GM19239 (cell line): Measurements from ENCODE around the gene ROBO1.

DNA sequence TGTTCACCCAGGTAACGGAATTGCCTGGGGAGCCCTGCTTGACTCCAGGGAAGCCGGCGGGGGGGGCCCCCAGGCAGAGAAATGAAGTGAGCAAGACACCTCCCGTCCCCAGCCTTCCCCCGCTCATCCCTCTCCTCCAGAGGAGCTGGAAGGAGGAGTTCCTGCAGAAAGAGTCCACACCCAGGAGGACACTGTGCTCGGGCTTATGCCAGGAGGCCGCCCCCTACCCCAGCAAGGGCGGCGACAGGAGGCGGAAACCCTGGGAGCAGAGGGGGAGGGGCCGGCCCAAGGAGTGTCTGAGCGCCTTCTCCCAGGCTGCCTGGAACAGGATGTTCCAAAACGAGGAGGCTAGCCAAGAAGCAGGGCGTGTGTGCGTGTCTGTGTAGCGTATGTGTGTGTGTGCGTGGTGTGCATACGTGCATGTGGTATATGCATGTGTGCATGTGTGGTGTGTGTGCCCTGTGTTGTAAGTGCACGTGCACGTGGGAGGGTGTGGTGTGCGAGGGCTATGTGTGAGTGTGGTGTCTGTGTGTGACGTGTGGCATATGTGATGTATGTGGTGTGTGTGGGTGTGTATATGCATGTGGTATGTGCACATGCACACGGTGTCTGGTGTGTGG, 511.3 kb downstream of the SHQ1 start:
- RRBS = no CpG with 5 or more reads among the region's 23 CpGs

DNA sequence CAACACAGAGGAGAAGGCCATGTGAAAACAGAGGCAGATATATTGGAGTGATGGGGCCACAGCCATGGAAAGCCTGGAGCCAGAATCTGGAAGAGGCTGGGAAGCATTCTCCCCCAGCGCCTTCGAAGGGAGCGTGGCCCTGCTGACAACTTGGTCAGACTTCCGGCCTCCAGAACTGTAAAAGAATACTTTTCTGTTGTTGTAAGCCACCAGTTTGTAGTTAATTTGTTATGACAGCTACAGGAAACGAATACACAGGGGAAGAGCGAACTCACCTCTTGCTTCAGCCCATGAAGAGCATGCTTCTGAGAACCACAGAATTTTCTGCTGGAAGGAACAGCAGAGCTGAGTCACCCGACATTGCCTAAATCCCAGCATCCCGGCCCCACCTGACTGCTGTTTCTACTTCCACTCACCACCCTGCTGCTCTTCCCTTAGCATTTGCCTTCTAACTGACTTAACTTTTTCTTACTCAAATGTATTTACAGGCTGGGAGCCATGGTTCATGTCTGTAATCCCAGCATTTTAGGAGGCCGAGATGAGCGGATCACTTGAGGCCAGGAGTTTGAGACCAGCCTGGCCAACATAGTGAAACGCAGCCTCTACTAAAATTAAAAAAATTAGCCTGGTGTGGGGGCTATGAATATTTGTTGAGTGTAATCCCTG, 501.6 kb downstream of the SHQ1 start:
- RRBS = no CpG with 5 or more reads among the region's 11 CpGs

- RRBS = no CpG with 5 or more reads among the region's 3 CpGs
These were observed 434.3 kb downstream of the SHQ1 start for GRCh38 chr3:72413899-72414361.

DNA sequence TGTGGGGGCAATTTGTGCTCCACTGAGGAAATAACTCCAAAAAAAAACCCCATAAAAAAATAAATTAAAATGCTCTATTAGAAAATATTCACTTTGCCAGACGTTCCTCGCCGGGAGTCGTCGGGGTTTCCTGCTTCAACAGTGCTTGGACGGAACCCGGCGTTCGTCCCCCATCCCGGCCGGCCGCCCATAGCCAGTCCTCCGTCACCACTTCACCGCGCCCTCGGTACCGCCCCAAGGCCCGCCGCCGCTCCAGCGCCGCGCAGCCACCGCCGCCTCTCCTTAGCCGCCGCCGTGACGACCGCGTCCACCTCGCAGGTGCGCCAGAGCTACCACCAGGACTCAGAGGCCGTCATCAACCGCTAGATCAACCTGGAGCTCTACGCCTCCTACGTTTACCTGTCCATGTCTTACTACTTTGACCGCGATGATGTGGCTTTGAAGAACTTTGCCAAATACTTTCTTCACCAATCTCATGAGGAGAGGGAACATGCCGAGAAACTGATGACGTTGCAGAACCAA, 41.0 kb downstream of the GXYLT2 start:
- RRBS = 100% methylated on average over 3 of the region's 41 CpGs

- RRBS = no CpG with 5 or more reads among the region's 5 CpGs
These were observed 34.8 kb upstream of the PPP4R2 start for GRCh38 chr3:72961711-72962303.

- RRBS = no CpG with 5 or more reads among the region's 7 CpGs
These were observed 17.0 kb upstream of the PPP4R2 start for GRCh38 chr3:72979478-72980137.

DNA sequence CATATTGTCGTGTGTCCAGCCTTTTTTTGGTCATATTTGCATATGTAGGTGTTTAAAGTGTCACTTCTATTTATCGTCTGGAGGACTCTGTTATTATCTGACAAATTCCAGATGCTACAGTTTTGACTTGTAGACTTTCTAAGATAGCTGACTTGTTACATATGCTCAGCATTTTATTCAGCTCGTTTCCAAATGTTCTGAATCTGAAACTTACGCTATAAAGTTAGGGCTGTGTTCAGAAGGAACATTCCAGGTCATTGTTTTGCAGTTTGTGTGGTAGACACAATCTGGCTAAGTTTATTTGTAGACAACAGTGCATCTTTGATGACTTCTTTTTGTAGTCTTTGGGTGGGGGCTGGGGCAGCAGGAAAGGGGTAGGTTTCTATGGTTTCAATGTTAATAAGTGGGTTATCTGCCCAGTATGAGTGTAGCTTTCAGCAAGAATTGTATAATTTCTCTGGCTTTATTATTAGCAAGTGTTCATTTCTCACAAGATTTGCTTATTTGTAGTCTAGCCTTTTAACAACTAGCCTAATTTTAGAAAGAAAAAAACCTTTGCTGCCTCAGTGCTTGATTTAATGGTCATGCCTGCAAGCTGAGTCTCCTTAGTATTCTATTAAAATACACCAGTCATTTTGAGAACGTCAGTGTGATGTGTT, 2.1 kb downstream of the PPP4R2 start:
- RRBS = no CpG with 5 or more reads among the region's 5 CpGs

DNA sequence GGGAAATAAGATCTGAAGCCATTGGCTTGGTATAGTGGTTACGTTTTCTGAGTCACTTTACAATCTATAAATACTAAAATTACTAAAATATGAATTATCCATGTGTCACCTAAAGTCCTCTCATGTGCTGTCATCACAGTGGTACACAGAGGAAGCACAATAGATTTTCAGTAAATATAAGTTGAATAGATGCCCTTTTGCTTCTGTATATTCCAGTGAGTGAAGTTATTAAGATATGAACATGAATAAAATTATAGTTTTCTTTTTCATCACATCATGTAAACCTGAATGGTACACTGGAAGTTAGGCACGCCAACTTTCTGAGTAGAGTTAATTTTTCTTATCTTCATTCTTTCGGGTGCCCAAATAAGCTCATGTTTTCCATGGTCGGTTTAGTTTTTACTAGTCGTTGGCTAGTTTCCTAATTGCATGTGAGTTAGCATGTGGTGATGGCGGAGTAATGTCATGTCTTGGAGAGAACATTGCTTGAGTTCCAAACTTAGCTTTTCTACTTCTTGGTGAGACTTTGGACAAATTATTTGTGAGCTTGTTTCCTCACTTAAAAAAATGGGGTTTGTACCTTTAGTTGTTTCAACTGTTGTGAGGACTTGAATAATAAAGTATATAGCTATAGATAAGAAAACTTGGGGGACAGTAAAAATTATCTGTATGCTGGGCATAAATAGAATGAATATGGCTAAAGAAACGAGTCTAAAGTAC, 11.6 kb downstream of the PPP4R2 start:
- RRBS = no CpG with 5 or more reads among the region's 7 CpGs

GRCh38 chr3:73348027-73348265, 276.8 kb downstream of the PDZRN3 start:
- RRBS = no CpG with 5 or more reads among the region's 2 CpGs

GRCh38 chr3:73621103-73621912, 3.4 kb downstream of the PDZRN3 start:
- RRBS = no CpG with 5 or more reads among the region's 8 CpGs

- RRBS = 20% methylated on average over 1 of the region's 16 CpGs
These were observed 716 bp upstream of the PDZRN3 start for GRCh38 chr3:73625338-73625976.

GRCh38 chr3:74018473-74018982, 393.8 kb upstream of the PDZRN3 start:
- RRBS = no CpG with 5 or more reads among the region's 4 CpGs

GRCh38 chr3:74317899-74318375, 296.5 kb downstream of the CNTN3 start:
- RRBS = no CpG with 5 or more reads among the region's 9 CpGs

GRCh38 chr3:75422403-75422839, 241.7 kb upstream of the FRG2C start:
- RRBS = no CpG with 5 or more reads among the region's 8 CpGs

GRCh38 chr3:75434707-75435232, 229.4 kb upstream of the FRG2C start:
- RRBS = no CpG with 5 or more reads among the region's 56 CpGs

GRCh38 chr3:75619450-75620120, 44.5 kb upstream of the FRG2C start:
- RRBS = 20% methylated on average over 6 of the region's 55 CpGs

DNA sequence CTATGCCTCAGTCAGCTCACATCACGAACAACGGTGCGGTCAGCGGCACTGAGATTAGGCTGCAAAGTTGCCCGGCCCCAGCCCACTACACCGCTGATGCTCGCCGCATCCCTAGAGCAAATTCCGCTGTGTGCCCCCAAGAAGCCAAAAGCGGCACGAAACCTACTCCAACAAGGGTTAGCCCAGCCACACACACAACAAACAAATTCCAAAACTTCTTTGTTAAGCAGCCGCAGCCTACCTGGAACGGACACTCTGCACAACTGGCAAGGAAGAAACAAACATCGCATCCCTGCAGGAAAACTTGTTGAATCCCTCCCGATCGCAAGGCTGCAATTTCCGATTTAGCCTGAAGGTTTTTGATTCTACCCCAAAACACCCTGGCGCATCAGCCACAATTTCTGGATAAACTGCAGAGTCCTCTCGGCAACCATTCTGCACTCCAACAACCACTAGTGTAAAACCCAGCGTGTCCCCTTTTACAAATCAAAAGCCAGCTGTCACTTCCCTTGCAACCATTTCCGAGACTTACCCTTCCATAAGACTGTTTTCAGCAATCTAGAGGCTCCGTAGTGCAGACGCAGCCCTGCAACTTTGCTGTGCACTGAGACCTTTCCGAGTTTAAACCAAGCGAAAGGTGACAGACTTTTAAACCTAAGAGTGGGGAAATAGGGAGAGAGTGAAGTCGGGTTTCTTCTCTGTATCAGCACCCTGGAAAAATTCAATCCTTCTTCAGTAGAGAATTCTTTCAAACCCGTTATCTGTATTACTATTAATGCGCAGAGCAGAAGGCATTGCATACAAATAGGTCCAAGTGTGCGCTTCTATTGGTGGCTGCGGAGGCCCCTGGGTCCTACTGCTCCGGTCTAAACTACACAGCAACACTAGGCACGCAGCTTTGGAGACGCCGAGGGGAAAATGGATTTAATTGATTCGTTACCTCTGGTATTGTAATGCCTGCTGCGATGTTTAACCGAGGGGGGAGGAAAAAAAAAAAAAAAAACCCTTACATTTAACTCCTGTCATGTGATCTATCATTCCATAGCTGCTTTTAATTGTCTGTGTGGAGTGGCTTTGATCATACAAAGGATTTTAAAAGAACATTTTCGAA, at the start of gene ROBO1:
Gene ROBO1, minus strand, starts transcription at position 779 of the 1,111 bp plus-strand sequence.
- RRBS = no CpG with 5 or more reads among the region's 38 CpGs

GRCh38 chr3:81731679-81732222, 29.7 kb downstream of the GBE1 start:
- RRBS = no CpG with 5 or more reads among the region's 3 CpGs

GRCh38 chr3:81758381-81758645, 3.1 kb downstream of the GBE1 start:
- RRBS = no CpG with 5 or more reads among the region's 1 CpG

DNA sequence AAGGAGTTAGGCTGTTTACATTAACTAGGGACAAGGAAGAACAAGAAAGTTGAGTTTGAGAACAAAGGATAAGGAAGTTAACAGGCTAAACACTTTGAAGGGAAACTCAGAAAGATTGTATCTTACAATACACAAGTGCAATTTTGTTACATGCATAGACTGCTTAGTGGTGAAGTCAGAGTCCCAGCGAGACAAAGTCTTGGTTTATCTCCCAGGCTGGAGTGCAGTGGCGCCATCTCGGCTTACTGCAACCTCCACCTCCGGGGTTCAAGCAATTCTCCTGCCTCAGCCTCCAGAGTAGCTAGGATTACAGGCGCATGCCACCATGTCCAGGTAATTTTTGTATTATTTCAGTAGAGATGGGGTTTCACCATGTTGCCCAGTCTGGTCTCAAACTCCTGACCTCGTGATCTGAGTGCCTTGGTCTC, 601.0 kb downstream of the VGLL3 start:
- RRBS = no CpG with 5 or more reads among the region's 6 CpGs